Amniotic epithelial cell (primary cell): ENCODE measurements around a stretch of chr14.

- RRBS: no CpG with 5 or more reads among the region's 4 CpGs
These were observed 64.6 kb downstream of the WDR25 start for GRCh38 chr14:100440853-100441318.

- RRBS: no CpG with 5 or more reads among the region's 10 CpGs
These were observed 65.7 kb upstream of the DLK1 start for GRCh38 chr14:100660933-100661516.

DNA sequence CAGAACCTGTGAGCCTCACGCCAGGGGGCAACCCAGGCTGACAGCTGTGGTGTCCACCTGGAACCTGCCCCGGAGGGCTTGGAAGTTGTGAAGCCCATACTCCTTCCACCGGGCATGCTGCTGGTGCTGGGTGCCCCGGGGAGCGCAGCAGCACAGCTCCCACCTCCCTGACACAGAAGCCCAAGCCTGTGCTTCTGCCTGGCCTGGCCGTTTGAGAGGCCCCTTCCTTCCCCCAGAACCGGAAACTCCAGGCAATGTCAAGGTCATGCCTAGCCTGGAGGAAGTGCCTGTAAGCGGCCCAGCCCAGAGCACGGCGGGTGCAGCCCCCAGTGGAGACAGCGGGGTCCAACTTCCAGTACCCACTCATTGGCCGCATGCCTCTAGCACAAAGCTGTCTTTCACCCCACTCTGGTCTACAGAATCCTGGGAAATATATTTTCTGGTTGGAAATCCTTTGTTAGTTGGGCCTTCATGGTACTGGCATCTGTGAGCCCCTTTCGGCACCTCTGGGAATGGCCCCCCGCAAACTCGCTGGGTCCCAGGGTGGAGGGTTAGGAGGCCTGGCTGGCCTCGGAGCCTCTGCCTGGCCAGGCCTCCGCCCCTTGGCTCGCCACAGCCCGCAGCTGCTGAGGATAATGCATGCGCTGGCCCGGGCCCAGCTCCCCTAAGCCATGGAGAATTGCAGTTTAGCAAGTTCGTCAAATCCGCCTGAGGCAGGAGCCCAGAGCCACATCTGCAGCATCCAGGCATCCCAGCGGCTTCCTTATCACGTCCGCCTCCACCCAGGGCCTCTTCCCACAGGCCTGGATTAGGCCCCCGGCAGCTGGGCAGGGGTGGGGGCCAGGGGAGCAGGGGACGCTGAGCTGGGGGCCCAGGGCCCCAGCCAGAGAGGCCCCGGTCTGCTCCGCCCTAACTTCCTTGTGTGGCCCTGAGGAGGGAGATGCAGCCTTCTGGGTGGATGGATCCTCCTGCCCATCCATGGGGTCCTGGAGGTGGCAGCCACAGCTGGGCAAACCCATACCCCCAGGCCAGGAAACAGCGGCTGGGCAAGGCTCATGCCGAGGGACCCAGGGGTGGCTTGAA is 48.9 kb upstream of the DLK1 start:
- RRBS: 4% methylated on average over 4 of the region's 32 CpGs

DNA sequence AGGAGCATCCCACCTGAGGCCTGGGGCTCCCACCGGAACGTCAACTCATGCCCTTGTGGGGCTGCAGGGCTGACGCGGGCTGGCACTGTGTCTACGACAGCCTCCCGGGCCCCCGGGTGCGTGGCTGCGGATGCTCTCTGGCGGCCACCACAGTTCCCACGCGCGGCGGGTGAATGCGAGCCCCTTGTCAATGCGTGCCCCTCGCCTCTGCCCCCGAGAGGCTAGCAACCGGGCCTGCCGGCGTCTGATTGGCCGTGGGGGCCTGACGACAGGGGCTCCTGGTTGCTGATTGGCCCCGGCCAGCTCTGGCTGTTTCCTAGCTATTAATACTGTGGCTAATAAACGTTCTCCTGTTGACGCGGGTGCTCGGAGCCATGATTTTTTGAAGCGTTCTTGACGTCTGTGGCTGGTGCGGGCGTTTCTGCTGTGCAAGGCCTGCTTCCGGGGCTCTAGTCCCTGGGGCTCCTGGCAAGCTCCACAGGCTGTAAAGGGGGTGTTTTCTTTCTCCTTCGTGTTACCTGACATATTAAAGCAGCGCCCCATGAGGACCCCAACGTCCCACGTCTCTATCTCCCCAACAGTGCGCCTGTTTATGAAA is 79.3 kb downstream of the RTL1 start:
- RRBS: 42% methylated on average over 11 of the region's 38 CpGs

GRCh38 chr14:100830395-100831037 is 73.0 kb downstream of the RTL1 start:
- RRBS: no CpG with 5 or more reads among the region's 9 CpGs

DNA sequence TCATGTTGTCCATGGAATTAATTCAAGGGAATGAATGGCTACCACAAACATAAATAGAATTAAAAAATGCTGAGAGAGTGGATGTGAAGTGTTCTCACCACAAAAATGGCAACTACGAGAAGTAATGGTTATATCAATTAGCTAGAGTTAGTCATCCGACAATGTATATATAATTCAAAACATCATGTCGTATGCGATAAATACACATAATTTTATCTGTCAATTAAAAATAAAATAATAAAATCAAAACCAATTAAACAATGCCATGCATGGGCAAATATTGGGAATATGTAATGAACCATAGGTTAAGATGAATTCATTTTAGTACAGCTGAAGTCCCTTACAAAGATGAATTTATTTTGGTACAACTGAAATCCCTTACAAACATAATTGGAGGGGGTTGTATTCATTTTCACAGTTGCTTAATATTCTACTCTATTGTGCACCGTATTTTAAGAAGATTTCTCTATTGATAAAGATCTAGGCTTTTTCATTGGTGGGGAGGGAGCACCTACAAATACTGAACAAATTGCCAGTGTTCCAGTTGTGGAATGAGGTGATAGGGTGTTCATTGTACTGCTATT is 20.5 kb upstream of the RTL1 start:
- RRBS: no CpG with 5 or more reads among the region's 5 CpGs

DNA sequence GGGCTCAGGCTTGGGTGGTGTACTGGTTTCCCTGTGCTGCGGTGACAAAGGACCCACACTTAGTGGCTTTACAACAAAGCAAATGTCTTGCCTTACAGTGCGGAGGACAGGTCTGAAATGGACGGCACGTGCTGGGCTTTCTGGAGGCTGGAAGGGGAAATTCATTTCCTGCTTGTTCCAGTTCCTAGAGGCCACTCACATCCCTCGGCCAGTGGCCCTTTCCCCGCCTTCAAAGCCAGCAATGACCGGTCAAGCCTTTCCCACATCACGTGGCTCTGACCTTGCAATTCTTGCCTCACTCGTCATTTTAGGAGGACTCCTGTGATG is 298.2 kb upstream of the RTL1 start:
- RRBS: no CpG with 5 or more reads among the region's 9 CpGs

DNA sequence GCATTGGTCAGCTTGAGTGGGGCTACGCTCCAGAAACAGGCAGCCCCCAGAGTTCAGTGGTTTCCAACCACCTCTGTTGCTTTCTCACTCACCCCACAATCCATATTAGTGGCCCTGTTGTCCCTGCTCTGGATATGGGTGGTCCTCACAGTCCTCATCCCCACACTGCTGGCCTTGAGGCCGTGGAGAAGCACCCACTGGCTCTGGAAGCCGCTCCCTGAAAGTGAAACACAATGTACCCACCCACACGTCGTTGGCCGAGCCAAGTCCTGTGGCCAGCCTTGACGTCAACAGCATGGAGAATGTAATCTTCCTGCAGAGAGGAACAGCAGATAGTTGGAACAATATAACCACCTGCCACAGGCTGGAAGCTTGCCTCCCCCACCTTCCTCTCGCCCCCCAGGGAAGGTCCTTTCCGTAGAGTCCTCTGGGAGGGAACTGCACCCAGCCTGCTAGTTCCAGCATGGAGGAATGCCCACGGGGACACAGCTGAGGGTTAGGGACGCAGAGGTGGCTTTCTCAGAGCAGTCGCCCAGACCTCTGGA is 351.9 kb upstream of the RTL1 start:
- RRBS: no CpG with 5 or more reads among the region's 12 CpGs

- RRBS: 52% methylated on average over 10 of the region's 23 CpGs
These were observed 318.9 kb upstream of the PPP2R5C start for GRCh38 chr14:101442481-101443111.

GRCh38 chr14:101535669-101536174 is 225.8 kb upstream of the PPP2R5C start:
- RRBS: no CpG with 5 or more reads among the region's 10 CpGs

- RRBS: no CpG with 5 or more reads among the region's 3 CpGs
These were observed 1.2 kb downstream of the PPP2R5C start for GRCh38 chr14:101762648-101763106.

GRCh38 chr14:101765970-101766749 is 4.7 kb downstream of the PPP2R5C start:
- RRBS: no CpG with 5 or more reads among the region's 5 CpGs

DNA sequence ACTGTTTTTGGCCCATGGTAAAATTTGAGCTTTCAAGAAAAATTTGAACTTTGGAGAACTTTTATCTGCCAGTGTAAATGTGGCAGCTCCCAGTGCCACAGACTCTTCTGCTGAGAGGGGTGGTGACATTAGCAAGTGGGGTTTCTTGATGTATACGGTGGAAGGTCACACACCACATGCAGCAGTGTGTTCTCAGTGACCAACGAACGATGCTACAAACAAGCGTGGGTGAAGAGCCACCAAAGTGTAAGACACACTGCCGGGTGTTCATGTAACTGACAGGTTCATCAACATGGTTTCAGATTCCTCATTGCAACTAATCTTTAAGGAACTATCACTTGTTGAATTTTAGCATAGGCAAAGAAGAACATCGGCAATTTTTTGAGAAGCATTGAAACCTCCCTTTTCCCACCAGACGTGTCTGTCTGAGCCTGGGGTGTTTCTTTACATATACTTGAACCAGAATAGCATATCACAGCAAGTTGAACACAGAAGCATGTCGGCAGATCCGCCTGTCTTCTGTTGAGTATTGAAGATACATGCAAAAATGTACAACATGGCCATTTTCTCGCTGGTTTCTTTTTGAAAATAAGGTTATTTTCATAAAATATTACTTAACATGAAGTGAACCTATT is 58.8 kb downstream of the PPP2R5C start:
- RRBS: no CpG with 5 or more reads among the region's 10 CpGs

DNA sequence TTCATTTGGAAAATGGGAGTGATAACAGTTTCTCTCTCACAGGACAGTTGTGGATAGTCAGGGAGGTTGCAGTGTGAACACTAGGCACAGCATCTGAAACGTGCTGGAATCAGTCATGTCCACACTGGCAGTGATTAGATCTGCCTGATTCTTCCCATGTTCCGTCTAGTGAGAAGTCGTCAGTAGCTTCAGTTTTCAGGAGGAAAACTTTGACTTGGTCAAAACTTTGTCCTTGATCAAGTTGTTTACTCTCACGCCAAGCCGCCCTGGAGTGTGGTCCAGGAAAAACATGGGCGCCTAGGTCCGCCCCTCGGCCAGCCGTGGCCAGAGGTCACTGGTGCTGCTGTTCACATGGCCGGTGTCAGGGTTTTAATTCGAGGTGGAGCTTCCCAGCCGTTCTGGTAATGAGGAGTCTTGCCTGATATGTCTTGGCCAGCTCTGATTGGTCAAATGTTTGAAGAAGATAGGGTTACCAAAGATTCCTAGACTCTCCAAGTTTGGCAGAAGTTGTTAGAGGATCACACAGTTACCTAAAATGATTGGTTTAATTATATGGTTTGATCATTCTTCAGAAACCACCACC is 71.5 kb downstream of the PPP2R5C start:
- RRBS: no CpG with 5 or more reads among the region's 12 CpGs

- RRBS: no CpG with 5 or more reads among the region's 10 CpGs
These were observed 76.9 kb upstream of the DYNC1H1 start for GRCh38 chr14:101887417-101887912.

GRCh38 chr14:101949059-101949399 is 15.3 kb upstream of the DYNC1H1 start:
- RRBS: no CpG with 5 or more reads among the region's 6 CpGs

GRCh38 chr14:102019836-102020582 is 55.6 kb downstream of the DYNC1H1 start:
- RRBS: no CpG with 5 or more reads among the region's 14 CpGs

- RRBS: no CpG with 5 or more reads among the region's 10 CpGs
These were observed 3.2 kb downstream of the HSP90AA1 start for GRCh38 chr14:102083453-102084209.

DNA sequence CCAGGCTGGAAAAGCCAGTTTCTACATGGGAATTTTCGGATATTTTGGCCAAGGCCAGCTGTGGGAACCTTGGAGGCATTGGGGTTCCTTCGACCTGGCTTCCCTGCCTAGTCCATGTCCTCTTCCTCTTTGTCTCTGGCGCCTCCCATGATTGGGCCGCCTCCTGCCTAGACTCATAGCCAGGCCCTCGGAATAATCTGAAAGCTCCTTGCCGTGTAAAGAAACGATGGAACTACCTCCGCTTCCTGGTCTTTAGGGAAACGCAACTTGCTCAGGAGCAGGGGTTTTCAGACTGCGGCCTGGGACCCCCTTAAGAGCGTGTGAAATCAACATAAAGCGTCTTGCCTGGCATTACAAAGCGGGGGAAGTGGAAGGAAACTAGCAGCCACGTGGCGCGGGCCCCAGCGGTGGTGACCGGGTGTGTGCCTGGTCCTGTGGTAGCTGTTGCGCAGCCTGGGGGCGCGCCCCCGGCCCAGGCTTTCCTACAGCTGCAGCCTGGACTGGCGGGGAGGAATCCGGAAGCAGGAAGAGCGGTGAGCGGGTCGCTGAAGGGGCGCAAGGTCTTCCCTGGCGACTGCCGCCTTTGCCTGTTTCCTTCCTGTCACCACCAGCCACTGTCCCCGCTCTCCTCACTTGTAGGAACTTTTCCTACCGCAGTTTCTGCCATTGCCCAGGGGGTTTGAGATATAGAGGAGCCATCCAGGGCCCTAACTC is 1.5 kb upstream of the HSP90AA1 start:
- RRBS: 14% methylated on average over 7 of the region's 32 CpGs

DNA sequence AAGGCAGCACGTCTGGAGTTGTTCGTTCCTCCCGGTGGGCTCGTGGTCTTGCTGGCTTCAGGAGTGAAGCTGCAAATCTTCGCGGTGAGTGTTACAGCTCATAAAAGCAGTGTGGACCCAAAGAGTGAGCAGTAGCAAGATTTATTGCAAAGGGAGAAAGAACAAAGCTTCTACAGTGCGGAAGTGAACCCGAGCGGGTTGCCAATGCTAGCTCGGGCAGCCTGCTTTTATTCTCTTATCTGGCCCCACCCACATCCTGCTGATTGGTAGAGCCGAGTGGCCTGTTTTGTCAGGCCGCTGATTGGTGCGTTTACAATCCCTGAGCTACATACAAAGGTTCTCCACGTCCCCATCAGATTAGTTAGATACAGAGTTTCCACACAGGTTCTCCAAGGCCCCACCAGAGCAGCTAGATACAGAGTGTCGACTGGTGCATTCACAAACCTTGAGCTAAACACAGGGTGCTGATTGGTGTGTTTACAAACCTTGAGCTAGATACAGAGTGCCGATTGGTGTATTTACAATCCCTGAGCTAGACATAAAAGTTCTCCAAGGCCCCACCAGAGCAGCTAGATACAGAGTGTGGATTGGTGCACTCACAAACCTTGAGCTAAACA is 5.0 kb upstream of the WDR20 start:
- RRBS: no CpG with 5 or more reads among the region's 16 CpGs